Transverse colon (tissue), 4 donors: ENCODE data around the gene RPS6KL1.

- PRO-cap: no peak
- RAMPAGE, long total RNA, 4 experiments: no peak in any of the 4 experiments
Measured at GRCh38 chr14:74265355-74265729, 26.1 kb downstream of the VSX2 start.

GRCh38 chr14:74326155-74326550, 22.1 kb upstream of the VRTN start:
- PRO-cap: no peak
- RAMPAGE, long total RNA, 4 experiments: no peak in any of the 4 experiments

DNA sequence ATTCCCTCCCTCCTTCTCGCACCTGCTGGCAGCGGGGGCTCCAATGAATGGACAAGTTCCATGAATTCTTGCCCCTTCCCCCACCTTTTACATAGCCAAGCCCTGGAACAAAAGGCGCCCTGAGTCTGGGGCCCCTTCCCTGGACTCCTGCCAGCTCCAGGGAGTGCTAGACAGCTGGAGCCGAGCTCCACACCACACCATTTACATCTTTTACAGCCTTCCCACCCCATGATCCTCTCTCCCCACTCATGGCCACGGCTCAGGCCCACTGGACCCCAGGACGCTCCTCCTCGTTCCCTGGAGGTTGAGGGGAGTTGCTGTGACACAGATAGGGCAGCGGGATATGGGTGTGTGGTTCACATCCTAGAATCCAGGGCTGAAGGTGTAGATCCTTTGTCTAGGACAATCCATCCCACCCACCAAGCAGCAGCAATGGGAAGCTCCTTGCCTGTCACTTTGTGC, 21.7 kb upstream of the VRTN start:
- PRO-cap: no peak
- RAMPAGE, long total RNA, 4 experiments: no peak in any of the 4 experiments

DNA sequence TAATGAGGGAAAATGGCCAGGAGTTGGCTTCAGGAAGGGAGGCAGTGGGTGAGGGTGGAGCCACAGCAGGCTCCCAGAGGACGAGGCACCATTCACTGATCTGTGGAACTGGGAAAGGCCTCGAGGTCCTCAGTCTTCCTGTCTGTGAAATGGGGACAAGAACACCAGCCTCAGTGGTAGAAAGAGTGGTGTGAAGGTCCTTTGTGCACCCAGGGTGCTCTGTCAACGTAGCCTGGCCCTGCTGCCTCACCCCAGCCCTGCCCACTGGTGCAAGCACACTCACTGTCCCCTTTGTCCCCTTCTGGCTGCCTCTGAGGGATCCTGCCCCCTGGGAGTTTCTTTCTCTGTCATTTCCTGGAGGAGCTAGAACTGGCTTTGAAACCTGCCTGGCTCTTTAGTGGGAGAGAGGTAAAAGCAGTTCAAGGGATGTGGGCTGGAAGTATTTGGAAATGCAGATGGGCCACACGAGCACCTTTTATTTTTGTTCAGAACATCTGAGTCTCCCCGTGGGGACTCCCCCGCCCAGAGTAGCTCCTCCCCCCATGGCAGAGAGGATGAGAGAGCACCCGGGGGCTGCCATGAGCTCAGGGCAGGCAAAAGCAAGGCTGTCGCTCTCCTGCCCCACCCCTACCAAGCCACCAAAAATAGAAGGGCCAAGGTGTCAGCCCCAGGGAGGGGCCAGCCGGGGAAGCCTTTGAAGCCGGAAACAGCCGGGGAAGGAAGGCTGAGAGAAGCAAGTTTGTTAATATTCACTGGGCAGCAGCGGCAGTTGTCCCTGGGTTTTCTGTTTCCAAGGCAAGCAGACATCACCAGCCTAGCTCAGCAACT, 24.8 kb downstream of the SYNDIG1L start:
- PRO-cap: unidirectional peak, plus-strand start at position 674 of the sequence
- RAMPAGE, long total RNA, 4 experiments: no peak in any of the 4 experiments

DNA sequence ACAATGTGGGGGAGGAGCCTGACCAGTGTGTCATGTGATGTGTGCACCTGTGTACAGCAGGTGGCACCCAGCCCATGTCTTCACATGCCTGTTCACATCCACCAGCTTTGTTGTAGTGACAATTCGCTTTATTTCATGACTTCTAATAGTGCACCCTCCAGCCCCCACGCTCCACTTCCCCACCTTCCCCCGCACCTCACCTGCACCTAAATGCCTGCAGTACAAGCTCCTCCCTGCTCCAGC, 2.9 kb downstream of the LTBP2 start:
- PRO-cap: no peak
- RAMPAGE, long total RNA, 4 experiments: no peak in any of the 4 experiments

DNA sequence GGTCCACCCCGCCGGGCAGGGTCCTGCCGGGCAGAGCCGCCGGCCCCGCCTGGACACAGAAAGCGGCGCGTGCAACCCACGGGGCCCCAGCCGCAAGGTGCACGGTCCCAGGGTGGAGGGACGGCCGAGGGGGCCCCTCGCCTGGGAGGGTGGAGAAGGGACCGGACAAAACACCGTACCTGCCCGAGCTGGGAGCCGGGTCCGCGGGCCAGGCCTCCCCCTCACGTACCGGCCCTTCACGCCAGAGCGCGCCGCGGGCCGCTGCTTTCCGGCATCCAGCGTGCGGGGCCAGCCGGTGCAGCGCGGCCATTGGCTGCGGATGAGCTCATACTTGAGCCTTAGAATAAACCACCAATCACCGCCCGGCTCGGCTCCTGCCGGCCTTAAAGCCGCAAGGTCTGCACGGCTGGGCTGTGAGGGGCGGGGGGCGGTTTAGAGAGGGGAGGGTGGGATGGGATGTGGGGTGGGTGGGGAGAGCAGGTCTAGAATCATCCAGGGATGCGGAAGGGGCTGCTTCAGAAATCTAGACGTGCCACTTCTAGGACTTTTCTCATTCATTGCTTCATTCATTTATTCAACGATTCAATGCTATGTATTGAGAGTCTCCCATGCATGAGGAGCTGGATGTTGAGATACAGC, at the start of gene RPS6KL1:
RPS6KL1 (minus strand) TSS at position 260 of the 639 bp plus-strand sequence.
- PRO-cap: no peak
- RAMPAGE, long total RNA, 4 experiments: start-site peak on the minus strand in 2 of 4 experiments, centred at positions 238 to 245 of the sequence, 34 to 35 reads per replicate

- PRO-cap: no peak
- RAMPAGE, long total RNA, 4 experiments: no peak in any of the 4 experiments
Measured at GRCh38 chr14:74964991-74965709, 9.8 kb upstream of the PGF start.

GRCh38 chr14:74973093-74973702, 17.8 kb upstream of the PGF start:
- PRO-cap: no peak
- RAMPAGE, long total RNA, 4 experiments: no peak in any of the 4 experiments

GRCh38 chr14:75006594-75007218, 4.0 kb downstream of the EIF2B2 start:
- PRO-cap: no peak
- RAMPAGE, long total RNA, 4 experiments: no peak in any of the 4 experiments

DNA sequence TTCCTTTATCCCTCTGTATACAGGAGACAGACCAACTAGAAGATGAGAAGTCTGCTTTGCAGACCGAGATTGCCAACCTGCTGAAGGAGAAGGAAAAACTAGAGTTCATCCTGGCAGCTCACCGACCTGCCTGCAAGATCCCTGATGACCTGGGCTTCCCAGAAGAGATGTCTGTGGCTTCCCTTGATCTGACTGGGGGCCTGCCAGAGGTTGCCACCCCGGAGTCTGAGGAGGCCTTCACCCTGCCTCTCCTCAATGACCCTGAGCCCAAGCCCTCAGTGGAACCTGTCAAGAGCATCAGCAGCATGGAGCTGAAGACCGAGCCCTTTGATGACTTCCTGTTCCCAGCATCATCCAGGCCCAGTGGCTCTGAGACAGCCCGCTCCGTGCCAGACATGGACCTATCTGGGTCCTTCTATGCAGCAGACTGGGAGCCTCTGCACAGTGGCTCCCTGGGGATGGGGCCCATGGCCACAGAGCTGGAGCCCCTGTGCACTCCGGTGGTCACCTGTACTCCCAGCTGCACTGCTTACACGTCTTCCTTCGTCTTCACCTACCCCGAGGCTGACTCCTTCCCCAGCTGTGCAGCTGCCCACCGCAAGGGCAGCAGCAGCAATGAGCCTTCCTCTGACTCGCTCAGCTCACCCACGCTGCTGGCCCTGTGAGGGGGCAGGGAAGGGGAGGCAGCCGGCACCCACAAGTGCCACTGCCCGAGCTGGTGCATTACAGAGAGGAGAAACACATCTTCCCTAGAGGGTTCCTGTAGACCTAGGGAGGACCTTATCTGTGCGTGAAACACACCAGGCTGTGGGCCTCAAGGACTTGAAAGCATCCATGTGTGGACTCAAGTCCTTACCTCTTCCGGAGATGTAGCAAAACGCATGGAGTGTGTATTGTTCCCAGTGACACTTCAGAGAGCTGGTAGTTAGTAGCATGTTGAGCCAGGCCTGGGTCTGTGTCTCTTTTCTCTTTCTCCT, 2.4 kb downstream of the FOS start:
- PRO-cap: no peak
- RAMPAGE, long total RNA, 4 experiments: no peak in any of the 4 experiments

- PRO-cap: bidirectional peak, plus-strand start at chr14:75302056, minus-strand start at chr14:75301850
- RAMPAGE, long total RNA, 4 experiments: no peak in any of the 4 experiments
Measured at GRCh38 chr14:75301700-75302342, 23.2 kb downstream of the FOS start.

DNA sequence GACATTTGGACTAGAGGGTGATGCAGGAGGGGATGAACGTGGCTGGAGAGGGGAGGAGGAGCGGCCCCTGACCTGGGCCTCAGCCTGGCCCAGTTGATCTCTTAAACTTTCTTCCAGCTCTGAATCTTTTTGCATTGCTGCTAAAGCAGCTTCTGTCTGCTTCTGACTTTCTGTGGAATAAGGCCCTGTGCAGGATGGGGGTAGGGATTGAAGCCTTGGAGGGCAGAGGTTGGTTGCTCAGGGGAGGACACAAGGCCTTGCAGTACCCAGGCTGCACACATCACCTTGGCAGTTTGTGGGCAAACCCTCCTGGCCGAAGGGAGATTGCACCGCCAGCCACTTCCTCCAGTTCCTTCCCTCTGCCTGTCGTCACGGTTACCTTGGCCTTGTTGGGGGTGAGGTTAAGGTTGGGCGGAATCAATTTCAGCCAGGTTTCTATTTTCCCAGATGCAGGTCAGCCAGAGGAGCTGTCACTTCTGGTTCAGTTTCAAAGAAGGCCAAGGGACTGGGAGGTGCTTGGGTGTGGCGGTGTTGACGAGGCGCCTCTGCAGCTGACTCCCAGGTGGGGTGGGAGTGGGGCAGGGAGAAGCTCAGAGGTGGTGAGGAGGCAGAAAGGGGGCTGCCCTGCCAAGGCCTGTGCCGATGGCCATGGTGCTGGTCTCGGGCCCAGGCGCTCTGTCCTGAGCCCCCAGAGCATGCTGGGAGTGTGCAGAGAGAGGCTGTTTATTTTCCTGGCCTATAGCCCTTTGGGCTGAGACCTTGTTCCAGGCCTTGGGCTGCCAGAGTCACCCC, 31.3 kb downstream of the JDP2 start:
- PRO-cap: bidirectional peak, plus-strand start at position 450 of the sequence, minus-strand start at position 361 of the sequence
- RAMPAGE, long total RNA, 4 experiments: no peak in any of the 4 experiments

DNA sequence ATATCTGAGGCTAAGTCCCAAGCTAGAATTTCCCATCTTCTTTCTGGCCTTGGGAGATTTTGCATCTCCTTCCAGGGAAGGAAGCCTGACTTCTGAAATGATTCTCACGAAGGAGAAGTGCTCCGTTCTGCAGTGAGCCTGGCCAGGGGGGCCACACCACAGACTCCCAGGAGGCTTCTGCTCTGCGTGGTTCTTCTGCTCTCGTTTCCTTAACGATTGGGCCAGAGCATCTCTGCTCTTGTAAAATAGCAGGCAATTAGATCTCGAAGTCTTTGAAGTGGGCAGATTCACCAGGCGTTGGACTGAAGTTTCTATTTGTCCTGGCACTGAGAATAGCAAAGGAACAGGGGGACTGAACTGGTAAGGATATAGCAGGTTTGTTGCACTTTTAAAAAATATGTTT, 6.6 kb upstream of the BATF start:
- PRO-cap: no peak
- RAMPAGE, long total RNA, 4 experiments: no peak in any of the 4 experiments

GRCh38 chr14:75634824-75635360, 25.8 kb downstream of the ERG28 start:
- PRO-cap: no peak
- RAMPAGE, long total RNA, 4 experiments: no peak in any of the 4 experiments

DNA sequence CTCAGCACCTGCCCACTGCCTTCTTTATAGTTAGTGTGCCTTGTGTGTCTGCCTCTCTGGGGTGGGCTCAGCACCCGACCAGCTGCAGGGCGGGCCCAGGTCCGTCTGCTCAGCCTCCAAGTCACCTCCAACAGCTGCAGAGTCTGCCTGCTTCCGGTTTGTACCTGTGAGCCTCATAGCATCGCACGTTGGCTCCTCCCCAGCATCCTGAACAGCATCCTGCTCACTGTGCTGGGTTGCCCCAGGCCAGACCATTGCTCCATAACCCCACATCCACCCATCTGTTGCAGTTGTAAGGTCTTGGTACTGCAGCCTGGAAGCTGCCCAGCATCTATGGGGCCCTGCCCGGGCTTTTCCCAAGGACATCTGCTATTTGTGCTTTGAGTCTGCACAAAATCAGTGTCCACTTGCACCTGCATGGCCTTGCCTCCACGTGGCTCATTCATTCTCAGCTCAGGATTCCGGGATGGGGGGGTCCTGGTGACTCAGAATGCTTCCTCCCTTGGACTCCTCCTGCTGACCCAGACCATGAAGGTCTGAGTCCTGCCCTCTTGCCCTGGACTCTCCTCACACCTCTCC, 3.4 kb downstream of the TGFB3 start:
- PRO-cap: unidirectional peak, minus-strand start at position 132 of the sequence
- RAMPAGE, long total RNA, 4 experiments: no peak in any of the 4 experiments

DNA sequence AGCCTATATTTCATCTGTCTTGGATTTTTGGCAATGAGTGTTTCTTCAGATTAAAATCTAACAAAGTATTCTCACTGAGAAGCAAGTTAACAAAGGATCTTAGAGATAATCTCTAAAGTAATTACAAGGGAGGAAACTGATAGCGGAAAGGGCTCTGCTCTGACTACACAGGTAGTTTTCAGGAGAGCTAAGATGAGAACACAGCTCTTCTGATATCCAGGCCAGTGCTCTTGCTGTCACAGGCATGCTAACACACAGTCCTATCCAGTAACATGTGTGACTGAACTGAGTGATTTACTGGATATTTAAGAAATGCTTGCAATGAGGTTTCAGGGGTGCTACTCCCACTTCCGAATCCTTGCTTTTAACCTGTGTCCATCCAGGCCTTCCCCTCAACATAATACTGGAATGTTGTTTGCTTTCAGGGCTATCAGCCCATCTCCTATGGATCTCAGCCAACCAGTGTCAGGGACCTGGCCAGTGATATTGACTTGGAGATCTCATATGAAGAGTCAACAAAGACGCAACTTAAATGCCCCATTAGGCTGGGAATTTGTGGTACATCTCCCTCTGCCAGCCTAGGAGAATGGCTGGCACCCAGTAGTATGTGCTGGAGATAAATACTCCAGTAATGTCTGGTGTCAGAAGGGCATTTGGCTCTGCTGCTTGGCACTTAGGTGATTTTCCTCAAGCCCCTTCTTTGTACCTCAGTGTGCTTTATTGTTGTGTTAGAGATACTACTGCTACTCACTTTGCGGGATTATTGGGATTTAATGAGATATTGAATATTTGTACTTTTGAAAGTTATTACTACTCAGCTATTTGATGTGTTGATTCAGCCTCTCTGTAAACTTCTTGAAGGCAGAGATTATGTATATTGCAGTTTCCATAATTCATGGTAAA, 901 bp upstream of the IFT43 start:
- PRO-cap: no peak
- RAMPAGE, long total RNA, 4 experiments: no peak in any of the 4 experiments

- PRO-cap: no peak
- RAMPAGE, long total RNA, 4 experiments: no peak in any of the 4 experiments
Measured at GRCh38 chr14:75993468-75993822, 7.9 kb downstream of the IFT43 start.

- PRO-cap: no peak
- RAMPAGE, long total RNA, 4 experiments: start-site peak on the plus strand in 1 of 4 experiments, at chr14:75998352-75998410 at its widest, 8 reads per replicate
Measured at GRCh38 chr14:75997905-75998619, 12.5 kb downstream of the IFT43 start.

DNA sequence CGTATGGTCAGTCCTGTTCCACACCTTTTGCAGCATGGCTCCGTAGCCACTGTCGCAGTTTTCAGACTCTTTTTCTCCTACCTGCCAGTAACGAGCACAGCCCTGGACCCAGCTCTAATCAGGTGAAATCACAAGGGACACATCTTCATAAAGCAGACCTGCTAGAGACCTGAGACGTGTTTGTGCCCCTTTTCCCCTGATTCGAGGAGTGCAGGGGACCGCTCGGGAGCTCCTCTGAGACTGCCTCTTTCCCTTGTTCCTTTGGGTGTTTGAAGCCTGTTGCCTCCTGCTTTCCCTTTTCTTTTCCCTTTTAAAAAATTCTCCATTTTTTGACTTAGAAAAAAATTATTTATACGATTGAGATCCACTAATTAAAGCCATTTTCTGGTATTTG, 76.6 kb upstream of the GPATCH2L start:
- PRO-cap: no peak
- RAMPAGE, long total RNA, 4 experiments: no peak in any of the 4 experiments

- PRO-cap: no peak
- RAMPAGE, long total RNA, 4 experiments: no peak in any of the 4 experiments
Measured at GRCh38 chr14:76083808-76084531, 67.8 kb upstream of the GPATCH2L start.